ENCODE measurements around a stretch of chr7.

- RRBS = no CpG with 5 or more reads among the region's 3 CpGs
These were observed 9.3 kb downstream of the TBX20 start for GRCh38 chr7:35244516-35244986.

DNA sequence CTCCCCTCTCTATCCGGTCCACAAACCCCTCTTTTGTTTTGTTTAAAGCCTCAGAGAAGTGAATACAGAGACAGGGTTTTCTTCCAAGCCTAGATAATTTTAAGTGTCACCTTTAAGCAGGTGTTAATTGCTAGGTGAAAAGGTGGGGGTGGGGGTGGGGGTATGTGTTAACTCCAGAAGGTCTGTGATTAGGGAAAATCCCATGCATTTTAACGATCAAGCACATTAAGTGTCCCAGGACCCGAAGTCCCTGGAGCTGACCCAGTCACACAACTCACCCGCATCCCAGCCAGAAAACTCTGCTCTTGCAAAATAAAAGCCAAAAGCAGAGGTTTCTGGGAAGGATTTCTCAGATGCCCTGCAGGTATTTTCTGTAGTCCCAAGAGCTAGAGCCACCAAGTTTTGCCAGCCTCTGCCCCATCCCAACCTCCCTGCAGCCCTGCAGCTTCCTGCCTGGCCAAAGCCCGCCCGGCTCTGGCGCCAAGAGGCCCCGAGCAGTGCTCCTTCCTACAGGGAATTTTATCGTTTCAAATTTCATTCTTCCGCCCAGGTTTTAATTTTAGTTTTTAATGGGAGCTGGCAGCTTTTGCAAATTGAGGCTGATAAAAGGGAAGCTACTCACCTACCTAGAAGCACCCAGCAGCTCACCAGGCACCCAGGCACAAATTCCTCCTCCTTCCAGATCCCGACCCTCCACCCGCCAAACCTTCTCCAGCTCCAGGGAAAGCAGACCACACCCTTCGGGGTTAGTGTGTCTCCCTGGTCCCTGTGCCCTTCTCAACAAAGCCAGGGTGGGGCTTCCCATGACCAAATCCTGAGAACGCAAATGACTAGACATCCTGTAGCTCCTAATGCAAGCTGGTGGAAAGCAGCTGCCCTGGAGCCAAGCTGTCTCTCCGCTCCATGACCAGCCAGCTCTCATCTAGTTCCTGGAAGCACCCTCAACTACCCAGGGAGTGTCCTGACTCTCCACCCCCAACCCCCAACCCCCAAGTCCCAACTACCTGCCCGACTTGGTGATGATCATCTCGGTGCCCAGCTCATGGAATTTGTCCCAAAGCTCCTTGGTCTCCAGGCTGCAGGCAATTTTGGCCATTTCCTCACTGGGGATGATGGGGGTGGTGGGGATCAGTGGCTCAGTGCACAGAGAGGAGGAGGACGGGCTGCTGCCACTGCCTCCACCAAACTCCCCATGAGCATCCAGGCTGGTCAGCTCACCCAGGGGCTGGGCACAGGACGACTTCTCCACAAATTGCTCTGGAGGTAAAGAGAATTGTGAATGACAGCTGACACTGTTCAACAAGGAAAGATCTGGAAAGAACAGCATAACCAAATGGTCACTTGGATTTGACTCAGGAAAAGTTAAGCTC, 4.5 kb downstream of the TBX20 start:
- RRBS = no CpG with 5 or more reads among the region's 19 CpGs

DNA sequence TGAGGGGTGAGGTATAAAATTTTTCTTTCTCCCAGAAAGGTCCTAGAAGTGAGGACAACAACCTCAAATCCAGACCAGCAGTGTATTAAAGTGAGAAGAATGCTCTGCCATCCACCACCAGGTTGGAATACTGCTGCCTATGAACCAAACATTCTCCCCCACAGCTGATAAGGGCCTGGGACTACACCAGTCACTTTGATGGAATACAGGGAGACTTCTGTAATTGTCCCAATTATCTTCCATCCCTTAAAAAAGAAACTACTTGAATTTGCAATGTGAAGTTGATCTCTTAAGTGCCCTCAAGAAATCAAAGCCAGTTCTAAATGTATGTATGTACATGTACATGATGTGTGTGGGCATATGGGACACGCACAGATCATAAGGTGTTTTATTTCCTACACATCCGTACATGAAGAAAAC, 2.9 kb downstream of the TBX20 start:
- RRBS = no CpG with 5 or more reads among the region's 2 CpGs

DNA sequence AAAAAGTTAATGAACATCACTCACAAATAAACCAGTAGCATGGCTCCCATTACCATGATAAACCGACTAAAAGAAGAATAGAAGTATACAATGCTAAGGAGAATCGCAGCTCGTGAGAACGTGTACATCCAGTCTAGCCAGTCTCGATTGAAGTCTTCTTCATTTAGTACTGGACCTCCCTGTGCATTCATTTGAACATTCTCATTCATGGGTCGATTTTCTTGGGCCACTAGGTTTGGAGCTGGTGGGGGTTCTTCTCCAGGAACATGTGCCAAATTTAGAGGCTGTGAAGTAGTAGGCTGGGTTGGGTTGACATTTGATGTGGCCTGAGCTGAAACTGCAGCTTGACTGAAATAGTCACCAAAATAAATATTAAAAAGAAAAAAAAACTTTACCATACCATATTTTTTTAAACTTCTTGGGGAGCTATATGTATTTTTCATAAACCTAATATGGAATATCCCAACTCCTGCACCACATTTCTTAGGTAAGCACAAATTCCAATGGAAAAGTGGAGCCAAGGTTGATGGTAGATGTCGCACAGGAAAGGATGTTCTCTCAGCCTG, 59.7 kb downstream of the HERPUD2 start:
- RRBS = no CpG with 5 or more reads among the region's 7 CpGs

GRCh38 chr7:35690454-35691021, 4.4 kb downstream of the HERPUD2 start:
- RRBS = no CpG with 5 or more reads among the region's 13 CpGs

GRCh38 chr7:35716199-35716897, 21.4 kb upstream of the HERPUD2 start:
- RRBS = no CpG with 5 or more reads among the region's 4 CpGs

- RRBS = no CpG with 5 or more reads among the region's 2 CpGs
These were observed 32.7 kb upstream of the HERPUD2 start for GRCh38 chr7:35727597-35728165.

- RRBS = no CpG with 5 or more reads among the region's 2 CpGs
These were observed 107.7 kb upstream of the EEPD1 start for GRCh38 chr7:36045428-36045676.

GRCh38 chr7:36119111-36119665, 33.9 kb upstream of the EEPD1 start:
- RRBS = no CpG with 5 or more reads among the region's 4 CpGs

DNA sequence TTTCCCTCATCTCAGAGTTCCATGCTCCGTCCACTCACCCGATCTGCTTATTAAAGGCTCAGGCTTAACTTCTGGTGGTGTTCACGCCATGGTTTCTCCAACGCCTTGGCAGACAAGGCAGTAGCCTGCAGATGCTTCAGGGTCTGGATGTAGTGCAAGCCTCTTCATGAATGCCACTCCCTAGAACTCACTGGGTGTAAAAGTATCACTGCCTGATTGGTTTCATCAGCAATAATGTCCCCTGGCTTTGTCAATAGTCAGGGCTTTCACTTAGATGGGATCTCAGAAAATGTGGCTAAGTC, 26.3 kb upstream of the EEPD1 start:
- RRBS = no CpG with 5 or more reads among the region's 4 CpGs

- RRBS = 11% methylated on average over 3 of the region's 17 CpGs
These were observed 650 bp downstream of the EEPD1 start for GRCh38 chr7:36153706-36154102.

DNA sequence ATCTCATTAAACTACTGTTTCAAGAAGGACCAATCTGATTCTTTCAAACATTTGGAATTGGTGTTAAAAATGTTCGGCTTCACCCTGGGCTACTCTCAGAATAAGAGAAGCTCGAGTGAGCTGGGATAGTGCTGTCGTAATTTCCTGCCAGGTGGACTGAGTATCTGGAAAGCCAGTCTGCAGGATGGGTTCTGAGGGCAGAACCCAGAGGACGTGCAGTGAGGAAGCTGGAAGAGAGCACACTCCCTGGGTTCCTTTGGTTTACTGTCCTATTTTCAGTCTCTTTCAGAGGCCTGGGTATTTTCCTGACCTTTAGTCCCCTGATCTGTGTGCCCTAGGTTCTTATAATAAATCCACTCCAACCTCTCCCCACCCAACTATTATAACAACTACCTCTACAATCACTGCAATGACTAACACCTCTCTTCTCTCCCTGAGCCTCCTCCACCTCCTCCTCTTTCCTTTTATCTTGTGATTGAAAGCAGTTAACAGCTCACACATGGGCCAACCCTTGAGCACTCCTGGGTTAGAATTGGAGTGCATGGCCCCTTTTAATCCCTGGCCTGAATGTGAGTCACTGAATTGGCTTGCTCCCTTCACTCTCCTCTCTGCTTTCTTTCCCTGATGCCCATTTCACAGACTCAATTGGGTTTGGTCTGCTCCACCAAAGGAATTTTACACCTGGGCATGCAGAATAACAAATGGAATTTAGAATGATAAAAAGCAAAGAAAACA, 62.9 kb downstream of the AOAH start:
- RRBS = no CpG with 5 or more reads among the region's 4 CpGs

- RRBS = no CpG with 5 or more reads among the region's 12 CpGs
These were observed 66.0 kb upstream of the AOAH start for GRCh38 chr7:36790205-36790779.

GRCh38 chr7:37392154-37392377, 56.6 kb downstream of the ELMO1 start:
- RRBS = no CpG with 5 or more reads among the region's 2 CpGs

DNA sequence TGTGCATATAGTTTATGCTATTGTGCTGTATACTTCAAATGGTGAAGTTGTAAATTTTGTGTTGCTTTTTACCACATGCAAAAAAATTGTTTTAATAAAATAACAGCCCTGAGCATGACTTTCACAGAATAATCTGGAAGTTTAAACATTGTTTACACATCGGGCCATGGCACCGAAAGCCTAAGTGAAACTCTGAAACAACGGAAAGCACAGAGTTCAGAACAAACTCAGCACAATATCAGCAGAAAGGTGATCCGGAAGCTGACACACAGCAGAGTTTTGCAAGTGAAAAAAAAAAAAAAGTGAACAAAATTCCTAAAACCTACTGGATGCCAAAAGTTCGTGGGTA, 39.8 kb downstream of the ELMO1 start:
- RRBS = no CpG with 5 or more reads among the region's 5 CpGs

- RRBS = no CpG with 5 or more reads among the region's 6 CpGs
These were observed 34.3 kb downstream of the ELMO1 start for GRCh38 chr7:37414278-37414941.

DNA sequence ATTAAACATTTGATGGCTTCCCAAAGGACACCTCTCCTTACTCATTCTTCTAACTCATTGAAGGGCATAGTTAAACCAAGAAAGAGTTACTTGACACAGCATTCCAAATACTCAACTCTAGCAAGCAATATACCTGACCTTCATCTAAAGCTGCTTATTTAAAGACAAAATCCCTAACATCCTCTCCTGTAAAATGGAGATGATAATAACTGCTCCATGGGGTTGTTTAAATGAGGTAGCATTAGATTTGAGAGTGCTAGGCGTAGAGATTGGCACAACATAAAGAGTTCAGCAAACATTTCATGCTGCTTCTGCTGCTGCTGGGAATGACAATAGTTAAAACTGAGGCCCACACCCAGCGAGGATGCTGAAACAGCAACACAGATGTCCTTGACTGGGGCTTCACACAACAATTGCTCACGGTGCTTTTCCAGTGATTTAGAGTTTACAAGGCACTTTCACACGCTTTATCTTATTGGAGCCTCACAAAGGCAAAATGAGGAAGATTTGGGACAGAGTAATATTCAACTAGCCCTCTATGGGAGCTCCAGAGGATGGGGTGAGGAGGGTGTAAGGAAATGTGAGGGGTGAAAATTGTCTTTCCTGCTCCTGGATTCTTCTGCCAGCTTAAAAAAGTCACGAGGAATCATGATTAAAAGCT, 65.4 kb upstream of the ELMO1 start:
- RRBS = no CpG with 5 or more reads among the region's 5 CpGs

DNA sequence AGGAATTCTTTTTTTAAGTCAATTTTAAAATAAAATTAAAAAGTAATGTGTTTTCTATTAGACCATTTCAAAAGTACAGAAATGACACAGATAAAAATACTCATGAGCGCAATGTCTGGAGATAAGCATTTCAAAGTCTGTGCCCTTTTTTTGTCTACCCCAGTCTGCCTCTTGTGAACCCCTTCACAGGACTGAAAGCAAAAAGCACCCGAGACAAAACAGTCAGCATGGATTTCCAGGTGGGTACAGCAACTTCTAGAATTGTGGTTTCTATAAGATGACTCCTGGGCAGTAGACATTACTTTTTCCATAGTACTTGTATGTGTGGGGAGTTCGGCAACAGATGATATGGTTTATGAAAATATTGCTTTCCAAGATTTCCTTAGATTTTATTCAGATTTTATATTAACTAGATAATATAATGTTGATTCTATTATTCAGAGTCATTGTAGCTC, 135.7 kb downstream of the STARD3NL start:
- RRBS = no CpG with 5 or more reads among the region's 3 CpGs

DNA sequence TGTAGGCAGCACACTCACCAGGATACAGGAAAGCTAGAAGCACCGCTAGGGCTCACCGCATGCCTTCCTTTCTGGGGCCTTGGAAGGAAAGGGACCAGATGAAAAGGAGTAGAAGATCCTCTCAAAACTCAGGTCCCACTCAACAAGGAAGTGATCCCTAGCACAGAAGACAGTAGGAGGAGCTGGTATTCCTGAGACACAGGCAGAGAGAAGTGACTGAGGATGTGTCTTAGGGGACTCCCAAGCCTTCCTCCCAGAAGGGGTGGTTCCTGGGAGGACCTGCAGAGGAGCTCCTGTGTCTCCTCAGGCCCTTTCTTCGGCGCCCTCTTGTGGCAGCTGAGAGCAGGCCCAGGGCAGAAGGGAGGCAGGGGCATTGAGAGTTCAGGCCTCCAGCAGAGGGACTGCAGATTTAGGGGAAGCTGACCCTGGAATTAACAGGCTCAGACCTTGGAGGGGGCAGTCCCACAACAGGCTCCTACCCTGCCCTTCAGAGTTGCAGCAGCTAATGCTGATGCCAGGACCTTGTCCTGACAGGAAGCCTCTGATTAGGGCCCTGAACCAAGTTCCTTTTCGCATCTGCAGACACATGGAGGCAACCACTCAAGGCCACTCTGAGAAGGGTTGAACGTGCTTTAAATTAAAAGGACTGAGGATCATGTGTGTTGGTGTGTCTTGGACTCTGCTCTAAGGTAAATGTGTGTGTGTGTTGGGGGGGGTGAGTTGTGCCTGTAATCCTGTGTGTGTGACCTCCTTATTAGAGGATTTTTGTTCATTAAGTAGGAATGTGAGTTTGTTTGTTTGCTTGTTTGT, 167.6 kb downstream of the STARD3NL start:
- RRBS = no CpG with 5 or more reads among the region's 6 CpGs